Upper lobe of left lung (tissue), 5 donors: ENCODE measurements around a stretch of chr17.

DNA sequence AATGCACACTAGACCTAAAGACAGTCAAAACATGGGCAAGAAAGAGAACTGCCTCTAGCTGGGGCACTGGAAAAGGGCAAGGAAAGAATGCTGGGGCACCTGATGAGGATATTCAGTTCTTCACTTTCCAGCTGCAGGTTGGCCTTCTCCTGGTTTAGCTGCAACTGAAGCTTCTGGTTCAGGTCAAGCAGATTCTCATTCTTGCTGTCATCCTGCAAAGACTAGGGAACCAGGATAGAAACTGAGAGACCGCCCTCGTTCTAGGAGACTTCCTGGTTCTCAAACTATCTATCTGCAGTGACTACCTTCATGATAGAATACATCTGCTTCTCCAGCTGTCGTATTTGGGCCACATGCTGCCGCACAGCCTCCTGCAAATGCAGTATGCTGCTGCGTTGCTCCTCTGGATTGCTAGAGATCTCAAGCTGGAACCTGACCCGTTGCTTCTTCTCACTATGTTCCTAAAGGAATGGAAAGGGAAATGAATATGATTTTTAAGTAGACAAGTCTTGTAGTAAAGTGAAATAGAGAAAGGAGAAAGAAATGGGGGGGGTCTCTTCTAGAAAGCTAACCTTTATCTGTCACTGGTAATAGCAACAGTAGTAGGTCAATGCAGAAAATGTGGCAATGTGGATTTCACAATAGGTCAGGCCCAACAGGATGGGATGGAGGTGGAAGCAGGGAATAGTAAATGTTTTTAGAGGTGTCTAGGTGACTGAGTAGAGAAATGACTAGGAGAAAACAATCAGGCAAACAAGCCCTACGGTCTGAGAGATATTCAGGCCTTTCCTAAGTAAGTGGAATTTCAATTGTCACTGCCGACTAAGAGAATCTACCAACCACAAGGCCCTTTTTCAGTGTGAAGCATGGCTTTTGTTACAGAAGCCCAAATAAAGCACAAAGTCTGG, 5.8 kb upstream of the RSKR start:
- PRO-cap, 2 experiments: no peak in any of the 2 experiments
- RAMPAGE, long total RNA, 4 experiments: no peak in any of the 4 experiments

GRCh38 chr17:28655259-28655730, 6.4 kb downstream of the SDF2 start:
- PRO-cap, 2 experiments: no peak in any of the 2 experiments
- RAMPAGE, long total RNA, 4 experiments: no peak in any of the 4 experiments

DNA sequence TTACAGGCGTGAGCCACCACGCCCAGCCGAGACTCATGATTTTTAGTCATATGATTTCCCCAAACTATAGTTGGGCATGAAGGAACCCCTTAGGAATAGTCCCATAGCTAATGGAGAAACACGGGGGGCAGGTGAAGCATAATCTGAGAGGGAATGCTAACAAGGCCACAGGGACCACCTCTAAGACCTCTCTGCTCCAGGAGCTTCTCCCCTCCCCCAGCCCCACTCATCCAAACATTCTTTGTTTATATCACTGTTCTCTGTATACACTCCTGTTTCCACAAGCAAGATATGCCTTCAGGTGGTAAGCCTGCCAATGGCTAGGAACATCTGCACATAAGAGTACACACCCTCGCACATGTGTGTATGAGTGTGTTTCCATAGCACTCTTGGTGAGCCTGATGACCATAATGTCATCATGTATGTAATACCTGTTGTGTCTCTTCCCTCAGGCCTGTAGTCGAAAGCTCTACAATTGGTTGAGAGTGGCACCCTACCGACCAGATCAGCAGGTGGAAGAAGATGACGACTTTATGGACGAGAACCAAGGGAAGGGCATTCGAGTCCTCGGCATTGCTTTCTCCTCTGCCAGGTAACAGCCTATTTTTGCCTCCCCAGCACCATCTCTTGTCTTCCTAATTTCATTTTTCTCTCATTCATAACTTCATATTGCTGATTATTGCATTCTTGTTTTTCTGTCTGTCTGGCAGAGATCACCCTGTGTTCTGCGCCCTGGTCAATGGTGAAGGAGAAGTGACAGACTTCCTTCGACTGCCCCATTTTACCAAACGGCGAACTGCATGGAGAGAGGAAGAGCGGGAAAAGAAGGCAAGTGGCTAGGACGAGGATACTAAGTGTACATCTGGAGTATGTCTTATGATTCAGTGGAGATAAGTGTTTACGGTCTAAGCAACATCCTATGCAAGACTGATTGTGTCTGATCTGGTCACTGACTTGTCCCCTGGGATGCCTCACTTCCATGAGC, 22.4 kb downstream of the SUPT6H start:
- PRO-cap, 2 experiments: no peak in any of the 2 experiments
- RAMPAGE, long total RNA, 4 experiments: start-site peak on the plus strand in 3 of 4 experiments, centred at positions 465 to 723 of the sequence, 16 to 103 reads per replicate

DNA sequence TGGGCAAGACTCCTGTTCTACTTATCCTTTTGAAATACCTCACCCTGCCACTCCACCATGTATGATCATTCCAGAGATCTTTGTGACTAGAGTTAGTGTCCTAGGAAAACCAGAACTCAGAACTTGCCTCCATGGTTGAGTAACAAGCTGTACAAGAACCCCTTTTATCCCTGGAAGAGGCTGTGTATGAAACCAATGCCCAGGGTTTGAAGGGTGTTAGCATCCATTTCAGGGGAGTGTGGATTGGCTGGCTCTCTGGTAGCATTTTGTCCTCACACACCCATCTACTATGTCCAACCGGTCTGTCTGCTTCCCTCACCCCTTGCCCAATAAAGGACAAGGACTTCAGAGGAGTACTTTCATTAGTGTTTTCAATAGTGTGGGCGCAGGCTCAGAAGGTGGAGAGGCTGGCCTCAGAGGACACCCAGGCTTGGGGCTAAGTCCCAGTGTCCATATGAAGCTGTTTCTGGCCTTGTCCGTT, 2.0 kb downstream of the TLCD1 start:
- PRO-cap, 2 experiments: no peak in any of the 2 experiments
- RAMPAGE, long total RNA, 4 experiments: no peak in any of the 4 experiments

DNA sequence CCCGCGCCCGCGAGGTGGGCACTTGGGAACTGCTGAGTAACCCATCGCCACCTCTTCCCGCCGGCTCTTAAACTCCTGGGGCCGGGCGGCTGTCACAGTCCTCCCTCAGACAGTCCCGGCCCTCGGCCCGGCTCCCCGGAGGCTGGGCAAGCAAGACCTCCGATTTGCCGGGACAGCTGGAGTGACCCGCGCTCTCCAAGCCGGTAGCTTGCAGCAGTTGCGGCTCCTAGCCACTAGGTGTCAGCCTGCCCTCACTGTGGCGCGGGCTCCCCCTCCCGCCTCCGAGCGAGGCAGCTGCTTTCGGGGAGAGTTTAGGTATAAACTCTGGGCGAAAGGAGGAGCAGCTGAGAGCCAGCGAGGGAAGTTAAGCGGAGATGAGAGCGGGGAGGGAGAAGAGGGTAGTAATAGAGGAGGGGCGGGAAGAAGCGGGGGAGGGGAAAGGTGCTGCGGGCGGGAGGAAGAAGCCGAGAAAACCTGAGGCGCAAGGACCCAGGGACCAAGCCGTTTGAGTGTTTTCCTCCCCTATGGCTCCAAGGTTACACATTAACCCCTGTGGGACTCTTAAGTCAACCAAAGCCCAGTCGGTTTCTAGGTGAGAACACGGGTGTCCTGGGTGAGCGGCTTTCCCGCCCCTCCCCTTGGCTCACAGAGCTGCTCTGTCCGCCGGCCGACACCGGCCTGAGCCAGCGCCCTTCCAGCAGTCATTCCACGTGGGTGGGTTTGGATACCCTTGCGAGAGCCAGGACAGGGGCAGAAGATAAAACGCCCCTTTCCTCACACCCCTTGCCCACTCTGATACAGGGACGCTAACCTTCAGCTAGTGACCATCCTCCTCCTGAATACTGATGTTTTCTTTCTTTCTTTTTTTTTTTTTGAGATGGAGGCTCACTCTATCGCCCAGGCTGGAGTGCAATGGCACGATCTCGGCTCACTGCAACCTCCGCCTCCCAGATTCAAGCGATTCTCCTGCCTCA, 1.0 kb upstream of the TLCD1 start:
- PRO-cap, 2 experiments: peak in 2 of 2 experiments; most common plus-strand start position 347 of the sequence (in 2)
- RAMPAGE, long total RNA, 4 experiments: no peak in any of the 4 experiments

GRCh38 chr17:28727832-28728531, 606 bp upstream of the NEK8 start:
- PRO-cap, 2 experiments: peak in 2 of 2 experiments; most common plus-strand start chr17:28728072 (in 1); most common minus-strand start chr17:28727927 (in 1)
- RAMPAGE, long total RNA, 4 experiments: start-site peak on the plus strand in 1 of 4 experiments, at chr17:28728010-28728179 at its widest, 6 reads per replicate

- PRO-cap, 2 experiments: no peak in any of the 2 experiments
- RAMPAGE, long total RNA, 4 experiments: no peak in any of the 4 experiments
Measured at GRCh38 chr17:28746455-28747526, 3.0 kb downstream of the TRAF4 start.

DNA sequence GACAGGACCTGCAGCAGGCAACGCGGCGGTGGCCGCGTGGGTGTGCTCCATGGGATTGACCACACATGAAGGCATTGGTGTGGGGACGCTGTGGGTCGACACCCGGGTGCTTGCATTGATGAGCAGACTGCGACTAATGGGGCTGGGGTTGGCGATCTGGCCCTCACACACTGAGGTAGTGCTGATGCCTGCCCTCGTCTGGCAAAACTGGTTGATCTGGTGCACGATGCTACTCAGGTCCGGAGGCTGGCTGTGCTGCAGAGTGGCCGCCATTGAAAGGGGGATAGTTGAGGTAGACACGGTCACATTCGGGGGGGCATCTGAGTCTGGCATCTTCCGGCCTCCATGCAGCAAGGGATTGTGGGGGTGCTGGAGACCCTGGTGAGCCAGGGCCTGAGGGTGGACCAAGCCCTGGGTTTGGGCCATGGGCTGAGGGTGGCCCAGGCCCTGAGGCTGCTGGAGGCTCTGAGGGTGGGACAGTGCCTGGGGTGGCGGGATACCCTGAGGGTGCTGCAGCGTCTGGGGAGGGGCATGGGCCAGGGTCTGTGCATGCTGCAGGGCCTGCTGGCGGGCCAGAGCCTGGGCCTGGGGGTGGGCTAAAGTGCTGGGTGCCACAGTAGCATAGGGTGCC, 15.2 kb downstream of the TRAF4 start:
- PRO-cap, 2 experiments: no peak in any of the 2 experiments
- RAMPAGE, long total RNA, 4 experiments: no peak in any of the 4 experiments

- PRO-cap, 2 experiments: no peak in any of the 2 experiments
- RAMPAGE, long total RNA, 4 experiments: start-site peak on the minus strand in 1 of 4 experiments, at chr17:28879822-28879901 at its widest, 38 reads per replicate
Measured at GRCh38 chr17:28879453-28880550, 17.7 kb downstream of the FLOT2 start.

DNA sequence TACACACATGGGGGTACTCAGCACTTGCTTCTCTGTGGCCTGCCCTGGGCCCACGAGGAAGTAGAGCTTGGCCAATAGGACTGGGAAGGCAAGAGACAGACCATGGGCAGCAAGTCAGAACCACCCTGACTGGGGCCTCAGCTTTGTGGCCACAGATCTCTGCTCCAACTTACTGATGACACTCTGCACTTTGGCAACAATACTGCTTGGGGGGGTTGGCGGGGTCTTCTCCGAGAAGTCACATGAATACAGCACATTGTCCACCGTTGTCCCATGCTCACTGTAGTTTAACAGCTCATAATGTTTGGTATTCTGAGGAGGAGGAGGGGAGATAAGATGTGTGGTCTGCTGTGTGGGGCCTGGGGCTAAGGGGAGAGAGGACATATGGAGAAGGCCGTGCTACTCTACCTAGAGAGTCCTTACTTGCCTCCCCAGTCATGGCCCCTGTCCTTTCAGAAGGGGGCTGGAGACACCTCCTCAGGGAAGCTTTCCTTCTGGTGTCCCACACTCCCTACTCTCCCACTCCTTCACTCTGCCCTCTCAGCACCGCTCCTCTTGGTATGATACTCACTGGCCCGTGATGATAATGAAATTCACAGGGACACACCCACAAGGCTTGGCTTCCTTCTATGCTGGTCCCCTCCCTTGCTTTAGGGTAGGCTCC, 3.9 kb upstream of the DHRS13 start:
- PRO-cap, 2 experiments: no peak in any of the 2 experiments
- RAMPAGE, long total RNA, 4 experiments: start-site peak on the minus strand in 1 of 4 experiments, centred at position 586 of the sequence, 22 reads per replicate

DNA sequence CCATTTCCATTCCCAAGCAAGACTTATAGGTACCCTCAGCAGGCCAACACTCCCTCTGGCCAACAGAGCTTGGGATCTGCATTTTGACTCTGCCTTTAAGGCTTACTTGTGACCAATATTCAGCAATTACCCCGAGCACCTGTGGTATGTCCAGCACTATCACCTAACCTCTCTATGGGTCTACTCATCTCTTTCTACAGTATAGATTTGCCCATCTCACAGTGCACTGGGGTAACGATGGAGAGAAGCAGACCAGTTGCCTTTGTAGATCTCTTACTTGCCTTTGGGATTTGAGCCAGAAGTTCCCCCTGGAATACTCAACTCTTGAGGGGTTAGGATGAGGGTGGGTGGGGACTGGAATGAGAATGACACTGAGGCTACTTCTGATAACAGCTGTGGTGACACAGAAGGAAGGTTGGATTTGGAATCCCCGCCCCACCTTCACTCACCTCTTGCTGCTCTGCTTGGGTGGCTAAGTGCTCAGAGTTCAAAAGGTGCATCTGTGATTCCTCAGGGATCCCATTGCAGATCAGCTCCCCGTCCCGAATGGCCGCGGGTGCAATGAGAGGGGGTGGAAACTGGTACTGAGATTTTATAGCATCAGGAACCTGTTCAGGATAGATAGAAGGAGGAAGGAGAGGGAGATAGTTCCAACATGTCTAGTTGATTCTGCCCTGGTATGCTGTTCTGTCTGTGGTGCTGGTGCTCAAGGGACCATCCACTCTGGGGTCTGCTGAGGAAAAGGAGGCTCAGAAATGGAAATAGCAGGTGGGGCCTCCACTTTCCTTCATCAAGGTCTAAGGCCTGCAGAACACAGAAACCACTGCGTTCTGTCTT, 10.8 kb upstream of the DHRS13 start:
- PRO-cap, 2 experiments: no peak in any of the 2 experiments
- RAMPAGE, long total RNA, 4 experiments: no peak in any of the 4 experiments

DNA sequence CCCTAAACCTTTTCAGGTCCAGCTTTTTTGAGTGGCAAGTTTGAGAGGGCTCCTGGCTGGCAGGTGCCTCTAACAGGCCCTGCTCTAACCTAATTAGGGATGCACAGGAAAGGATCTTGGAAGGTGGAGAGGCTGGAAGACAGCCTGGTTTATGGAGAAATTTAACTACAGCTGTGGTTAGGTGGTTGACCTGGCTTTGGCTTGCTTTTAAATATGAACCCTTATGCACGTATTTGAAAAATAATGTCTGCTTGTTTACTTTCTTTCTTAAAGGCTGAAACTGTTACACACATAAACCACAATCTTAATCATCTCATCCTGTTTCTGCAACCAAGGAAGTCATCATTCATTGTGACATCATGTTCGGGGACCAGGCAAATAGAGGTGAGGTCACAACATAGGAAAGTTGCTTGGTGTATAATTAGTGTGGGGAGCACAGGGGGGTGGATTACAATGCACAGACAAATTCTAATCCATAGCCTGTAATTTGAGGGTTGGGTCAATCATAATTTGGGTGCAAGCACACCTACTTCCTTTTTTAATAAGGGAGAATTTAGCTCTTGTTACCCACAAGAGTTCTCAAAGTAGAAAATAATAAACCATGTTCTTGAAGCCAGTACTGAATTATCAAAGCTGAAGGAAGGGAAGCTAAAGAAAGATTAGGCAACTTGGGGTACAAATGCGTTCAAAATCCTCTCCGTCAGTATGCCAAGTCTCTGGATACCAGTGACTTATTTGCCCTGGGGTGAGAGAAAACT, 23.2 kb upstream of the DHRS13 start:
- PRO-cap, 2 experiments: no peak in any of the 2 experiments
- RAMPAGE, long total RNA, 4 experiments: no peak in any of the 4 experiments

DNA sequence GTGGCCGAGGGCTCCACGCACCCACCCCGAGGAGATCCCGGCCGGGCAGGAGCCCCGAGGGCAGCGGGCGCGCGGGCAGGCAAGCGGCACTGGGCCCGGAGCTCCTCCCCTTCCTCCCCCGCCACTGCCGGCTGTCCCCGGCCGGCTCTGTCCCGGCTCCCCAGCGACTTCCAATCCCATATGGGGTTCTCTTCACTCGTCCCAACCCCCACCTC, 1.8 kb downstream of the PHF12 start:
- PRO-cap, 2 experiments: peak in 1 of 2 experiments; most common minus-strand start position 91 of the sequence (in 1)
- RAMPAGE, long total RNA, 4 experiments: start-site peak on the minus strand in 1 of 4 experiments, centred at position 94 of the sequence, 9 reads per replicate

DNA sequence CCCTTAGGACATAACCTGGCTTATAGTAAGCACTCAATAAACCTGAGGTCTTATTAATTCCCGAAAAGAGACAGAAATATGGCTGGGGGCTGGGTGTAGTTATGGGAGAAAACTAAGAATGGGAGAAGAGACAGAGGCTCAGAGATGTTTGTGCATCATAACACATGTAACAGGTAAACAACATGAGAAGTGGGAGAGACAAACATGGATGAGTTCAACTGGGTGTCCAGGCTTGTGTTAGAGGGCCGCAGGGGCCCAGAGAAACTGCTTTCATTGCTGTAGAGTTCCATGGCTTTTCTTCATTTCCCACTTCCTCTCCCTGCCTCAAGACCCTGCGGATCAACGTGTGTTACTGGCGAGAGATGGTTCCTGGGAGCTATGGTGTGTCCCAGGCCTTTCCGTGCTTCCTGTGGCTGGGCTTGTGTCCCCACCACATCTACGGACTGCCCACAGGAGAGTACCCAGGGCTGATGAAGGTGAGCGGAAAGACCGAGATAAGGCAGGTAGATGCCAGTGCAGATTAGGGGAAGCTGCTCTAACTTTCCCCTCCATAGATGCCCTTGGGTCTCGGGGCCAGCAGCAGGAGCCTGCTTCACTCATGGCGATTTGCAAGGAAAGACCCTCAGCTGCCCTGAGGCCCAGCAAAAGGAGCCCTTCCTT, 11.4 kb downstream of the PIPOX start:
- PRO-cap, 2 experiments: no peak in any of the 2 experiments
- RAMPAGE, long total RNA, 4 experiments: no peak in any of the 4 experiments

- PRO-cap, 2 experiments: no peak in any of the 2 experiments
- RAMPAGE, long total RNA, 4 experiments: start-site peak on the minus strand in 1 of 4 experiments, at chr17:29092377-29092460 at its widest, 37 reads per replicate
Measured at GRCh38 chr17:29092226-29092678, 49.3 kb downstream of the PIPOX start.

GRCh38 chr17:29149499-29150274, 30.5 kb downstream of the MYO18A start:
- PRO-cap, 2 experiments: no peak in any of the 2 experiments
- RAMPAGE, long total RNA, 4 experiments: no peak in any of the 4 experiments

DNA sequence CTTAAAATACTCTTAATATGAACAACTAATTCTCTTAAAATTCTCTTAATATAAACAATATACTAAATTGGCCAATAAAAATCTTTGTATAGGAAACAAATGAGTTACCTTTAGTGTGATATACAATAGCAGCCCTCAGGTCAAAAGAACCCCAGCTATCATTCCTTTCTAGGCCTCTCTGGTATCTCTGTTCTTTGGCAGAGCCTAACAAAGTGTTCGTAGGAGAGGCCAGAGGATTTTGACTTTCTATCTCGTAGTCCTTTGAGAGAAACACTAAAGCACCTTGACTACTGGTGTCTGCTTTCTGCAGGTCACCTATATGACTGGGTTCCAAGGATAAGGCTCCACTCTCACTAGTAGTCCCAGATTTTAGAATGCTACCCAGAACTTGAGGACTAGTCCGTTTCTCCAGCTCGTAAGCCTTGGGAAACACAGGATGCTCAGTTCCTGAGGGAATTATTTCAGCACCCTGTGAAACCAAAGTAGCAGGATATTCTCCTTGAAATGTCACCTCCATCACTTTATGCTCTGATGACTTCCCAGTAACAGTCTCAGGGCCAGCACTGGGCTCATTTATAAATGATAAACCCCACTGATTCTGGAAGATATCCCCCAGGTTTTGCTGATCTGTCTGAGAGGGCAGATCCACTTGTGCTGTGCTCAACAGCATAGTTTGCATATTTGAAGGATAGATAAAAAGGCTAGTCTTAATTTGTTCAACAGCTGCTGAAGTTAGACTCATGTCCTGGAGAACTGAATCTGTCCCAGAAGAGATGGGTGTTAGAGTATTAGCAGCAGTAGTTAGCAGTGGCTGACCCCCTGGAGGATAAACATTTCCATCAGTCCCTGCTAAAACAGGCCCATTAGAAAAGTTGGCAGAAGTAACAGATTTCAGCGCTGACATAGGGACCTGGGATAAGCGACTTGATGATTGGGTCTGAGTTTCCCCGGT, 7.8 kb downstream of the NUFIP2 start:
- PRO-cap, 2 experiments: no peak in any of the 2 experiments
- RAMPAGE, long total RNA, 4 experiments: no peak in any of the 4 experiments

GRCh38 chr17:29332563-29332762, 38.5 kb upstream of the NUFIP2 start:
- PRO-cap, 2 experiments: no peak in any of the 2 experiments
- RAMPAGE, long total RNA, 4 experiments: no peak in any of the 4 experiments

DNA sequence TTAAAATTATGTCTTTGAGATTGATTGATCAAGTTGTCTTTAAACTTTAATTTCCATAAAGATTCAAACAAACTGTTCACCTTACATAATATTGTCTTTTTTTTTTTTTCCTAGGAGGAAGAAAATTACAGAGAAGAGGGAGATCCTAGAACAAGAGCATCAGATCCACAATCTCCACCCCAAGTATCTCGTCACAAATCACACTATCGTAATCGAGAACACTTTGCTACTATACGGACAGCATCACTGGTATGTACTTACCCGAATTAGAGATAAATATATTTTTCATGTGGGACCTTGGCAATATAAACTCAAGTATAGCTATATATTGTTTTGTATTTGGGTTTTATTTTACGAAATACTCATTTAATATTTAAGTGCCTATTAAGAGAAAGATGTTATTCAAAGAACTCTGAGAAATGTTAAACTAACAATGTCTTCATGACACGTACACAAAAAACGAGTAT, 64.3 kb downstream of the ABHD15 start:
- PRO-cap, 2 experiments: no peak in any of the 2 experiments
- RAMPAGE, long total RNA, 4 experiments: start-site peak on the plus strand in 1 of 4 experiments, centred at position 203 of the sequence, 22 reads per replicate

DNA sequence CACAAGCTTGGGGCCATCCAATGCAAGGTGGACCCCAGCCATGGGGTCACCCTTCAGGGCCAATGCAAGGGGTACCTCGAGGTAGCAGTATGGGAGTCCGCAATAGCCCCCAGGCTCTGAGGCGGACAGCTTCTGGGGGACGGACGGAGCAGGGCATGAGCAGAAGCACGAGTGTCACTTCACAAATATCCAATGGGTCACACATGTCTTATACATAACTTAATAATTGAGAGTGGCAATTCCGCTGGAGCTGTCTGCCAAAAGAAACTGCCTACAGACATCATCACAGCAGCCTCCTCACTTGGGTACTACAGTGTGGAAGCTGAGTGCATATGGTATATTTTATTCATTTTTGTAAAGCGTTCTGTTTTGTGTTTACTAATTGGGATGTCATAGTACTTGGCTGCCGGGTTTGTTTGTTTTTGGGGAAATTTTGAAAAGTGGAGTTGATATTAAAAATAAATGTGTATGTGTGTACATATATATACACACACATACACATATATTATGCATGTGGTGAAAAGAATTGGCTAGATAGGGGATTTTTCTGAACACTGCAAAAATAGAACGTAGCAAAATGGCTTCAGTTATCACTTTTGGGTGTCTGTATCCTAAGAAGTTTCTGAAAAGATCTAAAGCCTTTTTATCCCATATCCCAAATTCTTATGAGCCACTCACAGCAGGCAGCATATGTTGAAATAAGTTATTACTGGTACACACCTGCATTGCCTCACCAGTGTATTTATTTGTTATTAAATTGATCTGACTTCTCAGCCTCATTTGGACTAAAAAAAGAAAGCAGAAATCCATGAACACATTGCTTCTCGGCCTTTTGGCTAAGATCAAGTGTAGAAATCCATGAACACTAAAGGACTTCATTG, 23.8 kb downstream of the ABHD15 start:
- PRO-cap, 2 experiments: no peak in any of the 2 experiments
- RAMPAGE, long total RNA, 4 experiments: no peak in any of the 4 experiments